Endothelial cell (in vitro differentiated cells): ENCODE data around the gene ATP5F1A.

GRCh38 chr18:45962841-45963496 is 4.2 kb downstream of the EPG5 start:
- PRO-cap = no peak

GRCh38 chr18:46096721-46097067 is 1.4 kb downstream of the ATP5F1A start:
- PRO-cap = no peak

DNA sequence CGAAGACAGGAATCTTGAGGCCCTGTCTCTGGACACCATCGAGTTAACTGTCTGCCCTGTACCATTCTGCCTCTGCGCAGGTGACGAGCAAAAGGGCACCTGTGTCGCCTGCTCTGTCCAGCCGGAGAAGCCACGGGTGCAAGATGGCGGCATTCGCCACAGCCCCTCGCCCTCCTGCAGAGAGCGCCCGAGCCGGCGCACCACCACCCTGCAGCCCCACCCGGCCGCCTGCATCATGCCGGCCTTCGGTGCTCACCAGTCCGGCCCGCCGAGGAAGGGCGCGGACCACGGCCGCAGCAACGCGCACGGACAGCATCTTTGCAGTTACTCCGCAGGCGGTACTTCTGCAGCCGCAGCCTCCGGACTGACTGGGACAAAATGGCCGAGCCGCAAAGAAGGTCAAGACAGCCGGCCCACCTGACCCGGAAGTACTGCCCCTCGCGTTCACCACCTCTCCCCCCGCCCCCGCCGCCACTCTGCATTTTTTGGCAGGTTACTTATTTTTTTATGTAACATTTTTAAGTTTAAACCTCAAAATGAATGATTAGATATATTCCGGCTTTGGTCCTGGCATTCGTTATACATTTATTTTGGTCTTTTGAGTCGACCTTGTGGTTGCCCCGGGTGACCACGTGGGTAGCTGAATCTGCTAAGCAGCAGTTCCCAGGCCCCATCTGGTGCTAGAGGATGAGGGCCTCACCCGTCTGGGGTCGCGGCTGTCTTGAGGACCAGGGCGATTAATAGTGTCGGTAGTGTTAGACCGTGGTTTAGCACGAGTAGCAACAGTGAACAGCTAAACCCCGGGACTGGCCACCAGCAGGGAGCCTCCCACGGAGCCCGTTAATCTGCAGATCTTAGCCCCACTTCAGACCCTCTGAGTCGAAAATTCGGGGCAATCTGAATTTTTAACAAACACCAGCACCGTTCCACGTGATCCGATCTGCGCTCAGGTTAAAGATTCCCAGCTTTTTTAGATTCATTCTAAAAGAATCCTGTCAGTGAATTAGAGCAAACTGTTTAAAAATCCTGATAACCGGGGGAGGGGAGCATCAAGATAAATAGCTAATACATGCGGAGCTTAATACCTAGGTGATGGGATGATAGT is at the start of gene ATP5F1A:
ATP5F1A (minus strand) TSS at position 381 of the 1,105 bp plus-strand sequence.
- PRO-cap = bidirectional peak, plus-strand start at position 659 of the sequence, minus-strand start at position 370 of the sequence

DNA sequence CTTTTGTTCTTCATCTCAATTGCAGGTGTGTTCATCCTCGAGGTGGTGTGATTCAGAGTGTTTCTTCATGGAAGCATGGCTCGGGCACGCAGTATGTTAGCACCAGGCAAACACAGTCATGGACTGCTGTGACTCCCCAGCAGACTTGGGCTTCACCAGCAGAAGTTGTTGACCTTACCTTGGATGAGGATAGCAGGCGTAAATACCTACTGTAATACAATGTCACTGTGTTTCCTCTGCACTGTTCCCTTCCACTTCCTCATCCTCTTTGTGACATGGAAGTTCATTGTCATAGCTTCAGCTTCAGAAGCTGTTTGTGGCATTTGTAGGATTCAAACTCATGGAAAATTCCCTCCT is 70.9 kb upstream of the RNF165 start:
- PRO-cap = bidirectional peak, plus-strand start at position 286 of the sequence, minus-strand start at position 125 of the sequence

DNA sequence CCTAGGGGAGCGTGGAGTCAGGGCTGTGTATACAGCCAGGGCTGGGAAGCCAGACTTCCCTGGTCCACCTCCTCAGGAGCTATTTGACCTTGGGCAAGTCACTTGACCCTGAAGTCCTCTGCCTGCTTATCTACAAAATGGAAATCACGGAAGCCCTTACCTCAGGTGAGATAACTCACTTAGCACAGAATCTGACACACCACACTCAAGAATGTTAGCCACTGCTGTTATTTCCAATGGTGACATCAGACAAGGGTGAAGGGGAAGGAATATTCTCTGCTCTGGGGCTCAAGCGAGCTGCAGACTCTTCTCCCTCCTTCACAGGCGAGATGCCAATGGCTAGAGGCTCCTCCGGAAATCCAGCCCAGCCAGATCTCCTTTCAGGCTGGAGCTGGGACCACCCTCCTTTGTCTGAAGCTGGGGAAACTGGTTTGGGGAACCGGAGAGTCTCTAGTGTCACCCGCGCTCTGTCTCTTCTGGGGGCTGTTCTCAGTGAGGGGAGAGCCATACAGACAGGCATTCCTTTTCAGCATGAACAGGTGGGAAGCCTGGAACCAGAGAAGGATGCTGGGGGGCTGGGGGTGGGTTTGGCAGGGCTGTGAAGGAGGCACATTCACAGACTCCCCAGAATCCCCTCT is 40.0 kb upstream of the RNF165 start:
- PRO-cap = no peak

- PRO-cap = no peak
These were observed 1.8 kb downstream of the RNF165 start for GRCh38 chr18:46335398-46336308.

- PRO-cap = no peak
These were observed 84.9 kb downstream of the RNF165 start for GRCh38 chr18:46418597-46419266.

- PRO-cap = no peak
These were observed 11.7 kb upstream of the ST8SIA5 start for GRCh38 chr18:46768430-46769023.

GRCh38 chr18:46814593-46815122 is 57.8 kb upstream of the ST8SIA5 start:
- PRO-cap = no peak

DNA sequence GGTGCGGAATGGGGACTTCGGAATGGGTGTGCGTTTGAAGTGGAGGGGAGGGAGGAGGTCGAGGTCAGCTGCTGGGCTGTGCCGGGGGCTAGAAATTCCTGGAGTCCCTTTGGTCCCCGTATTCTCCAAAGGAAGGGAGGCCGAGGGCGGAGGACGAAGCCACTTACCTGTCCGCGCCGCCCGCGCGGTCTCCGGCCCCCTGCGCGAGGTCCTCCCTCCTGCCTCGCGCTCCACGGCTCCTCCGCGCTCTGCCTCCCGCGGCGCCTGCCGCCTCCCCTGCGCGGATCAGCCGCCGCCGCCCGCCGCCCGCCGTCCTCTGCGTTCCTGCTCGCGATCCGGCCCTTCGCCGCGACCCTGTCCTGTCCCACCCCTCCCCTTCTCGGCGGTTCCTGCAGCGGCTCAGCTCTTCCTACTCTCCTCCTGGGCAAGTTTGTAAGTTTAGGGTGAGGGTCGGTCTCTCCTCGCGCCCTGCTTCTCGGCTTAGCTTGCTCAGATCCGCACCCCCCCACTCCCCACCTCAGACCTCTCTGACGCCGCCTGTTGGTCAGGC is 9.5 kb upstream of the SKOR2 start:
- PRO-cap = no peak

GRCh38 chr18:47754310-47754688 is 176.2 kb downstream of the SMAD2 start:
- PRO-cap = no peak

GRCh38 chr18:48023230-48023547 is 92.7 kb upstream of the SMAD2 start:
- PRO-cap = unidirectional peak, plus-strand start at chr18:48023474

DNA sequence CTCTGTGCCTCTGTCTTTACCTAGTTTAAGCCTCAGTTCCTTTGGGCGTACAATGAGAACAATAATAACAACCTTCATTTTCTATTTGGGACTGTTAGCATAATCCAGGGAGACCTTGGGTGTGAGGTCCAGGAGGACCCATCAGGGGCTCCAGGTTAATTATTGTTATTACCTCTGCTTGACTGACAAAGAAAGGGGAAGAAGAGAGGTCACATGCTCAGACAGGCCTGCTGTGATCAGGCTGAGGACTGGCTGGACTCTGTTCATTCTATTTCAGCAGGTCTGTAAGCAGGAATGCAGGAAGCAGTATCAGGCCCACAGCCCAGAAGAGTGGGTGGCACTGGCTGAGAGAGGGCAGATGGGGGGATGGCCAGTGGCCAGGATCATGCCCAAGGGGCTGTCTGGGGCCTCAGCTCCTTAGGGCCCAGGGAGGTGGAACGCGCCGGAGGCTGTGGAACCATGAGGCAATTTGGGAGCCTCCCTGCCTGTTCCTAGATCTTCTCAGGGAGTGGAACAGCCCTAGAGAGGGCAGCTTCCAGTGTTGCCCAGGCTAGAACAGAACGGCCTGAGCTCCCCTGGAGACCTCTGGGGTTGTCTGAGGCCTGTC is 43.7 kb upstream of the ZBTB7C start:
- PRO-cap = no peak

DNA sequence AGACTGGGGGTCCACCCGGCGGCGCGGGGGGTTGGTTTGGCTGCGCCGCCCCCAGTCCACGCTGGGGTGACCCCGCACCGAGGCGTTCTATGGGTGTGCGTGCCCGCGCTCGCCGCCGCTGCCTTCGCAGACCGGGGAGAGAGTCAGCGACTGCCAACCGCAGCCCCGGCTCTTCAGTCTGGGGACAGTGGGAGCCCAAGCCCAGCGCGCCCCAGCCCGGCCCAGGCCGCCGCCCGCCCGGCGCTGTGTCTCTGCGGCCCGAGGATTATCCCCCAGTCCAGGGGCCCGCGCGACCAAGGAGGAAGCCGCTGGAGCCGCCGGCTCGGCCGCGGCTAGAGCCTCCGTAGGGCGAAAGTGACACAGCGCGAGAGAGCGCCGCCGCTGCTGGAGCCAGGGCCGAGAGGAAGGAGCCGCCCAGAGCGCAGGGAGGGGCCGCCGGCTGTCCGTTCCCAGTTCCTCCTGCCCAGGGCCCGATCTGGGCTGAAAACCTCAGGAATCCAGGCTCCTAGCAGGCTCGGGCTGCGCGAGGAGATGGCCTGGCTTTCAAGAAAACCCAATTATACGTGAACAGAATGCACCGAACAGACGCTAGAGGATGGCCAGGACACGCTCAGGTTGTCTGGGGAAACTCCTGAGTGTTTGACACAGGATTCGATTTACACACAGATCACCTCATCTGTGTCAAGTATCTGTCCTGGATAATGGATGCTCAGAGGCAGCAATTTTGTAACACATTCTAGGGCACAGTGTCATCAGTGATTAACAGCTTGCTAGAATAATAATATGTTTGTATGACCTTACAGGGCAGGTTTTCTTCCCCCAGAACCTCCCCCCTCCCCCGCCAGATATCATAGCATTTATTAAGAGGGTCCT is 2.4 kb downstream of the CTIF start:
- PRO-cap = bidirectional peak, plus-strand start at position 127 of the sequence, minus-strand start at position 180 of the sequence; bidirectional peak, plus-strand start at position 275 of the sequence, minus-strand start at position 356 of the sequence; bidirectional peak, plus-strand start at position 483 of the sequence, minus-strand start at position 482 of the sequence; bidirectional peak, plus-strand start at position 573 of the sequence, minus-strand start at position 533 of the sequence

GRCh38 chr18:48728323-48729057 is 189.7 kb downstream of the CTIF start:
- PRO-cap = no peak

- PRO-cap = no peak
These were observed 152.8 kb downstream of the SMAD7 start for GRCh38 chr18:48797709-48798675.

DNA sequence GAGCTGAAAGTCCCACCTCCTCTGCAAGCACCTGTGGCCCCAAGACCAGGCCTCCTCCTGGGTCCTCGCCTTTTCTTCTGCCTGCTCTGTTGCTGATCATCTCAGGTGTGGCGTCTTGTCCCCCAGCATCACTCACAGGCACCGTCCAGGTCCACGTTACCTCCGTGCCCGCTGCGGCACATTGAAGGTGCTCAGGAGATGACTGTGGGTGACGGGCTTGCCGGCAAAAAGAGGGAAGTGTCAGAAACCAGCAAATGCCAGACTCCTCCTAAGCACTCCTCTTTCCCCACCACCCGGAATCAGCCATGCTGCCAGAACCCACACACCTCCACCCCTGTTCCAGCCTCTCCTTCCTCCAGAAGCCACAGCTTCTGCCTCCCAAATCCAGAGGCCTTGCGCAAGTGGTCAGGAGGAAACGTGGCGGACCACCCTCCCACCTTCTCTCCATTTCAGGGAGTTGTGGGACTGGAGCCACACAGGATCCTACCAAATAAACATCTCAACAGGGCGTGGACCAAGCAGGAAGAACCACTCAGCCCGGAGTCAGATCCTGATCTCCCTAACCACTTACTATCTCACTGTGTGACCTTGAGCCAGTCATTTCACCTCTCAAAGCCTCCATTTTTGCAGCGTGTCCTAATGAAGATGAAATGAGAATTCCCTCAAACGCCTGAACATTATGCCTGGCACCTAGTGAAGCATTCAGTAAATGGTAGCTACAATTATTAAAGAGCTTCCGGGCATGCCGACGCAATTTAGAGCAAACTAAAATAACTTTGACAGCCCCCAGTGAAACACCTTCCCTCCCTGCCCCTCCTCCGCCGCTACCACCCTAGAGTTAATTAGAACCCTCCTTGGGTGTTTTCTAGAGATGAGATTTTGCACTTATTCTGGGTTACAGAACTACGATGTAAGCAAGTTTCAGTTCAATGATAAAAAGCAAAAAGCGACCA is 33.0 kb downstream of the SMAD7 start:
- PRO-cap = no peak

- PRO-cap = no peak
These were observed 16.9 kb downstream of the SMAD7 start for GRCh38 chr18:48933554-48934633.

- PRO-cap = no peak
These were observed 110 bp downstream of the SMAD7 start for GRCh38 chr18:48950759-48950951.

DNA sequence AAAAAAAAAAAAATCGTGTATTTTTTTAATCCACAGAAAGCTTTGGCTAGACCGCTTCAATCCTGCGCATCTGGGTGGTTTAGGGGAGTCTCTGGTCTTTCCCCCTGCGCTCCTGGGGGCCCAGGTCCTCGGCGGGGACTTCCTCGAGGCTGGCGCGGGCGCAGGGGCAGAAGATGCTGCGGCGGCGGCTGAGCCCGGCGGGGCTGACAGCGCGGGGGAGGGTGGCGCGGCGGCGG is 488 bp upstream of the SMAD7 start:
- PRO-cap = no peak